Neural progenitor cell (in vitro differentiated cells): ENCODE data around the genes CDC42BPG and EHD1.

GRCh38 chr11:64782661-64782926 is 4.3 kb upstream of the SF1 start:
- RAMPAGE, long total RNA = no peak

GRCh38 chr11:64843953-64845368 is at the start of gene CDC42BPG:
Gene CDC42BPG, minus strand, starts transcription at chr11:64844653.
- RAMPAGE, long total RNA = no peak

DNA sequence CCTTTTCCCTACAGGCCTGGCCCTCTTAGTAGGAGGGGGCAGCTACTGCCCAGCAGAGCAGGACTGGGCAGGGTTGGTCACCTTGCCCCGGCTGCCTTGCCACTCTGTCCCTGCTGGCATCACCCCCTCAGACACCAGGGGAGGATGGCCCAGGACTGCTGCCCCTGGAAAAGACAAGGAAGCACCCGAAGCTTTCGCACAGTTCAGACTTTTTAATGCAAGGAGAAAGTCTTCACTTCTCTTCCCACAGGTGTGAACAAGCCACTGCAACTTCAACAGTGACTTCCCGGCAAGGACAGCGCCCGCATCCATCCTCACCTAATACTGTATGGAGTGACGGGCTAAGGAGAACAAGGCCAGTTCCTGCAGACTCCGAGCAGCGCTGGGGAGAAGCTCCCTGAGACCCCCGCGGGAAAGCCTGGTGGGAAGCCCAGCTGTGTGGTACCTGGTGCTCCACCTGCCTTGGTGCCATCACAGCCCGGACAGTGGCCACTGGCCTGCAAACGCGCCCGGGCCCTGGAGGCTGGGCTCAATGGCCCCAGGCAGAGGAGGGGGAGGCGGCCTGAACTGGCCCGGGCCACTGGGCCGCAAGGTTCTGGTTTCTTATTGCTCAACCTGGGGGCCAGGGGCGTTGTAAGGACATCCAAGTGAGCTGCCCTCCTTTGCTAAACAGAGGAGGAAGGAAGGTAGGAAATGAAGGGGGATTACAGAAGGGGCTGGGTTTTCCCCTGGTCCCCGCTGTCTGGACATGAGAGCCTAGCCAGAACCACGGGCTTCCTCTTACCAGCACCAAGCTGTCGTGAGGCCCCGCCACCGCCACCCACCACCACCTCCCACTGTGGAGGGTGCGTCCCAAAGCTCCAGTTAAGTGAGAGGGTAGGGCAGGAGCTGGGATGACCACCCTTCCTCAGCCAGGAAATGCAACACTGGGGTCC is 8.4 kb upstream of the CDC42BPG start:
- RAMPAGE, long total RNA = no peak

- RAMPAGE, long total RNA = no peak
Observed at GRCh38 chr11:64877666-64878740, at the start of gene EHD1. Gene EHD1, minus strand, starts transcription at chr11:64878621.

DNA sequence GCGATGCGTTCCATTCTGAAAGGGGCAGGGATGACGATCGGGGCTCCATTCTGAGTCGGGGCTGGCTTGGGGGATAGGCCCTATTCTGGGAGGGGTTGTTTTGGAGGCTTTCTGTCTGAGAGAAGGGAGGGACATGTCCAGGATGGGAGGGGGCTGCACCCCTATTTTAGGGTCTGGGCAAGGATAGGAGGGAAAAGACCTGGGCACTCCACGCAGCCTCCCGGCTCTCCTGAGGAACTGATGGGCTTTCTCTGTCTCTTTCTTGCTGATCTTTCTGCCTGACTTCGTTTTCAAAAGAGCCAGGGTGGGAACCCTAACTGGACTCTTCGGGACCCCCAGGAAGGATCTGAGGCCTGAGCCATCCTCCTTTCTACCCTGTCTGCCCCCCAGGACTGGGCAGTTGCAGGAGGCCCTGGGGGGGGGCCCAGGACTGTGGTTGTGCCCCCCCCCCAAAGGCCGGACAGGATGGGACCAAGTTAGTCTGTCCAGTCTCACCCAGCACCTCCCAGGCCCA is 742 bp downstream of the PPP2R5B start:
- RAMPAGE, long total RNA = no peak

DNA sequence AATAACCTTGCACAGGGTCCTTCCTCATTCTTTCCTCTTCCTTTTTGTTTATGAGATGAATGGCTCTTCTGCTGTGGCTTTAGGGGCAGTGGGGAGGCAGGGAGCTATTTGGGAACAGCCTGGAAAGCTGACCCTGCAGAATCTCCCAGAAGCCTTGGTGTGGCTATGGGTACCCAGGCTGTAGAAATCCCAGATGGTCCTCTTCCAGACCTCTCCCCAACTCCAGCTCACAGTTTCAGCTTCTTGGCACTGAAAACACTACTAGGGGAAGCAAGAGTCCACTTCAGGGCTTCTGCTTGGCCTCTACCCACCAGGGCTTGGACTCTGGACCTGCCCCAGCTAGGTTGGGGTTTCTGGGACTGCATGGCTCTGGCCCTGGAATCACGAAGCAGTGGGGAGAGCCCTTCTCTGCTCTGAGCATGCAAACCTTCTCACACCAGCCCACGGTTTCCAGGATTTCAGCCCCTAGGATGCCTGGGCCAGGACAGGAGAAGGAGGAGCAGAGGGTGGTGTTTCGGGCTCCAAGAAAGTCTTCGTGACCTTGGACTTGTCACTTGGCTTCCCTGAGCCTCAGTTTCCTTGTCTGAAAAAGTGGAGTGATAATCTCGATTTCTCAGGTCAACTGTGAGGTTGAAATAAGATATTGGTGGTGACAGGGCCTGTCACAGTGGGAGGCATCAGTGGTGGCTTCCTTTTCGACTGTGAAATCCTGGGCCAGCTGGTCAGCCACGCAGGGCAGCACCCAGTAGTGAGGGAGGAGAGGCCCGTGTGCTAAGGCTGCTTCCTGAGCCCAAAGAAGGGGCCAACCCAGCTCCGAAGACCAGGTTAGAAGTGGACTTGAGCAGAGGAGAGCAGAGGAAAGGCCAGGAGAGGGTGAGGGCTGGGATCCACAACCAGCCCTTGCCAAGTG is 8.2 kb downstream of the BATF2 start:
- RAMPAGE, long total RNA = no peak

DNA sequence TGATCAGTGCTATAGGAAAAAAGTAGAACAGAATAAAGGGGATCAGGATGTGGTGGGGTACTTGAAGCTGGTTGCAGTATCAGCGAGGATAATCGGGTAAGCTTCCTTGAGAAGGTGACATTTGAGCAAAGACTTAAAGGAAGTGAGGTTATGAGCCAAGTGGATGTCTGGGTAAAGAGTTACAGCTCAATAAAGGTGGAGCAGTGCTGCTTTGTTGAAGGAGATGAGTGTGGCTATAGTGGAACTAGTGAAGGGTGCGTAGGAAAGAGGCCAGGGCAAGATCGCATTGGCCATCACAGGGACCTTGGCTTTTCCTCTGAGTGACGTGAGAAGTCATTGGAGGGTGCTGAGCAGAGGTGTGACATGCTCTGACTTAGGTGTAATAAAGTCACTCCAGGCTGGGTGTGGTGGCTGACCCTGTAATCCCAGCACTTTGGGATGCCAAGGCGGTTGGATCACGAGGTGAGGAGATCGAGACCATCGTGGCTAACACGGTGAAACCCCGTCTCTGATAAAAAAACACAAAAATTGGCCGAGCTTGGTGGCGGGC is 2.3 kb upstream of the SYVN1 start:
- RAMPAGE, long total RNA = no peak

DNA sequence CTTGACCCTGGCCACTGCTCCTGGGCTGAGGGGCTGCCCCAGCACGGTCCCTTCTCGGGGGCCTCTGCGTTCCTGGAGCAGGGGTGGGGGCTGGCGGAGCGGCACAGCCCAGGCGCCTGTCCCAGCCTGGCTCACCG is 184 bp downstream of the CAPN1 start:
- RAMPAGE, long total RNA = no peak

- RAMPAGE, long total RNA = no peak
Observed at GRCh38 chr11:65316311-65317517, 2.0 kb downstream of the CDC42EP2 start.

- RAMPAGE, long total RNA = no peak
Observed at GRCh38 chr11:65321125-65321569, 6.5 kb downstream of the CDC42EP2 start.

DNA sequence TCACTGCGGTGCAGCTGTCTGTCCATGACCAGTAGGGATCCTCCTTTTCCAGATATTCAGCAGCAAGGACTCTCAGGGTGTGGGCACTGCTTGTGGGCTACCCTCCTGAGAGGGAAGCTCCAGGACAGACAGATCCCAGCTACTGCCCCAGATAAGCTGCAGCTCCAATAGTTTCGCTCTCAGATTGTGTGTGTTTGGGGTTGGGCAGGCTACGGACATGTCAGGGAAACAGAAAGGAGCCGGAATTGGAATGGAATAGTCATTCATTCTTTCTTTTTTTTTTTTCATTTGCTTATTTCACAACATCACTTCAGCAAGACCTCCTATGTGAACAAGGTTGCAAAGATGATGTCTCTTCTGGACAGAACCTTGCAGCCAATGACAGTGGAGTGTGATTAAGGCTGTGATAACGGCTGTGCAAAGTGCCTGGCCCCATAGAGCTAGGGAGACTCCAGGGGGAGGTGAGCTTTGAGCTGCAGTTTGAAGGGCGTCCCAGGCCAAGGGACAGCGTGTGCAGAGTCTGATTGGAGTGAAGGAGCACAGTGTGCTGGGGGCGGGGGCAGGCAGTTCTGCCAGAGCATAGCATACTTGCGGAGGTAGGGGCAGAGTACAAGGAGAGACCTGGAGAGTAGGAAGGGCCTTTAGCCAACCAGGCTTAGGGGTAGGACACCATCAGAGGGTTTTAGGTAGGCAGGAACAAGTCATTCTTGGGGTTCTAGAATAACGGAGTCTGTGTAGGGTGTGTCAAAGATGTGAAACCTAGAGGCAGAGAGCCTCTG is 3.3 kb downstream of the TIGD3 start:
- RAMPAGE, long total RNA = no peak

DNA sequence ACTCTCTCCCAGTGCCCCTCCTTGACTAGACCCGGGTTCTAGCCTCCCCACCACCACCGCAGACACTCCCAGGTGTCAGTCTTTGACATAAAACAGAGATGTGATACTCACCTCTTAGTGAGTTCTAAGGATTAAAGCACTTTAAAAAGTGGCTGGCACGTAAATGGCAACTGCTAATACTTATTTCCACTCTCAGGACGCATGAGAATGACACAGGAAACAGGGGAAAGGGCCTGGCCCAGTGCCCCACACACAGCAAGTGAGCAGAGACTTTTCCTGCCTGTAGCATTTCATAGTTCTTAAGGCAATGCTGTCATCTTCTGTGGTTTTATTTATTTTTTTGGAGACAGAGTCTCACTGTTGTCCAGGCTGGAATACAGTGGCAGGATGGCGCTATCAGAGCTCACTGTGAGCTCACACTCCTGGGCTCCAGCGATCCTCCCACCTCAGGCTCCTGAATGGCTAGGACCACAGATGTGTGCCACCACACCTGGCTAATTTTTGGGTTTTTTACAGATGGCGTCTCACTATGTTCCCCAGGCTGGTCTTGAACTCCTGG is 2.0 kb upstream of the FRMD8 start:
- RAMPAGE, long total RNA = no peak

- RAMPAGE, long total RNA = no peak
Observed at GRCh38 chr11:65385015-65385619, 1.3 kb upstream of the FRMD8 start.

DNA sequence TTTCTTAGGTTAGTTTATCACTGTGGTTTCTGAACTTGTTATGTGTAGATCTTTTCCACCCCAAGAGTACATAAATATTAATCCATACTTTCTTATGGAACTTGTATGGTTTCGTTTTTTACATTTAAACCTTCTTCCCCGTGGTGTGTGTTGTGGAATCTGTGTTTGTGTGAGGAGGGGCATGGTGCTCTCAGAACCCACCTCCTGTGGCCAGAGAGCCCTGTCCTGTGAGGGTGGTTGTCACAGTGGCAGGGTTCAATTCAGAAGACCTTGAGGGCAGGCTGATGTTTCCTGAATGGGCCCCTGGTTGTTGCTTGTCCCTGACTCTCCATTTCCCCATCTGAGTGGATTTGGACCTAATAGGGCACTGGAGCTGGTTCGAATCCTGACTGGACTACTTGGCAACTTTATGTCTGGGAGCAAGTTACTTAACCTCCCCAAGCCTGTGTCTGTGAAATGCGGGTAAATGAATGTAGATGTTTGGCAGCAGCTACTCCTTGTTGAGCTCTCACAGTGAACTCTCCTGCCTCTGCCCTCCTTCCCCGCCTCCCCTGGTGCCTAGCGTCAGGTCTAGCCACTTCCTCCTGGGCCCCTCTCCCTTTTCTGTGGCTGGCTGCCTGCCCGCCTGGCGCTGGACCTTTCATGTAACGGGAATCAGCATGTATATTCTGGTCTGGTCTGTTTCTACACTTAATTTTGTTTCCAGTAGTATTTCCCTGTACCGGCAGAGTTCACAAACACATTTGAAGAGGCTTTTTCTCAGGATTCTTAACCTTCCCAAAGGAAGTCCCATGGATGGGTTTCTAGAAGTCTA is 43.5 kb downstream of the FRMD8 start:
- RAMPAGE, long total RNA = no peak

- RAMPAGE, long total RNA = no peak
Observed at GRCh38 chr11:65454596-65455797, 68.6 kb downstream of the FRMD8 start.

GRCh38 chr11:65498483-65499186 is 26.2 kb upstream of the SCYL1 start:
- RAMPAGE, long total RNA = no peak

- RAMPAGE, long total RNA = no peak
Observed at GRCh38 chr11:65543932-65544796, 14.0 kb downstream of the LTBP3 start.

GRCh38 chr11:65576811-65577813 is 1.3 kb downstream of the EHBP1L1 start:
- RAMPAGE, long total RNA = no peak

GRCh38 chr11:65577814-65578075 is 1.9 kb downstream of the EHBP1L1 start:
- RAMPAGE, long total RNA = no peak

DNA sequence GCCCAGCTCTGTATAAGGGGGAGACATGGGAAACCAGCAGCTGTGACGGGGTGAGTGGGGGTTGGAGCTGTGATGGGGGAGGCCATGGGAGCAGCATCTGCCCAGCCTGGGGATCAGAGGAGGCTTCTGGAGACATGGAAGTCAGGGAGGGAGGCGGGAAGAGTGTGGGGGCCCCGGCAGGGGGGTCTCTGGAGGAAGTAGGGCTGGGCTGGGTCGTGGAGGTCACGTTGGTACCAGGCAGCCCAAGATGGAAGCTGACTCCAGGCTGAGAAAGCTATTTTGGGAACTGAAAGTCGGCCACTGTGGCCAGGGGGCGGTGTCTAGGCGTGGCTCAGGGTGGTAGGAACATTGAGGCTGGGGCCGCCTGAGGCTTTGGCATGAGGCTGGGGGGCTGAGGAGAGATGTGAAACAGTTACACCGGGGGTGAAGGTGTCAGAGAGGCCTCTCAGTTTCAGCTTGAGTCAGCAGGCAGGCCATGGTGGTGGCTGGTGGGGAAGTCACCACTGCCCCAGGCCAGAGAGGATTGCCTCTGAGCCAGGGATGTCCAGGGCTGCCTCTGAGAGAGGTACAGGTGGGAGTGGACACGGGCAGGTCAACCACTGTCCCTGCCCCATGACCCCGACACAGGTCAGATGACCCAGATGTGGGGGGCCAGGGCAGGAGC is 7.5 kb downstream of the KCNK7 start:
- RAMPAGE, long total RNA = no peak